GM19239 (cell line): ENCODE measurements around the gene SYTL1.

GRCh38 chr1:27300267-27300953 lies 21.6 kb upstream of the TMEM222 start:
- RRBS, result no CpG with 5 or more reads among the region's 5 CpGs

GRCh38 chr1:27306402-27307590 lies 15.2 kb upstream of the TMEM222 start:
- RRBS, result no CpG with 5 or more reads among the region's 13 CpGs

GRCh38 chr1:27341533-27342470 lies at the start of gene SYTL1:
TSS of gene SYTL1 (plus strand) at chr1:27342022.
- RRBS, result 4% methylated on average over 2 of the region's 24 CpGs

DNA sequence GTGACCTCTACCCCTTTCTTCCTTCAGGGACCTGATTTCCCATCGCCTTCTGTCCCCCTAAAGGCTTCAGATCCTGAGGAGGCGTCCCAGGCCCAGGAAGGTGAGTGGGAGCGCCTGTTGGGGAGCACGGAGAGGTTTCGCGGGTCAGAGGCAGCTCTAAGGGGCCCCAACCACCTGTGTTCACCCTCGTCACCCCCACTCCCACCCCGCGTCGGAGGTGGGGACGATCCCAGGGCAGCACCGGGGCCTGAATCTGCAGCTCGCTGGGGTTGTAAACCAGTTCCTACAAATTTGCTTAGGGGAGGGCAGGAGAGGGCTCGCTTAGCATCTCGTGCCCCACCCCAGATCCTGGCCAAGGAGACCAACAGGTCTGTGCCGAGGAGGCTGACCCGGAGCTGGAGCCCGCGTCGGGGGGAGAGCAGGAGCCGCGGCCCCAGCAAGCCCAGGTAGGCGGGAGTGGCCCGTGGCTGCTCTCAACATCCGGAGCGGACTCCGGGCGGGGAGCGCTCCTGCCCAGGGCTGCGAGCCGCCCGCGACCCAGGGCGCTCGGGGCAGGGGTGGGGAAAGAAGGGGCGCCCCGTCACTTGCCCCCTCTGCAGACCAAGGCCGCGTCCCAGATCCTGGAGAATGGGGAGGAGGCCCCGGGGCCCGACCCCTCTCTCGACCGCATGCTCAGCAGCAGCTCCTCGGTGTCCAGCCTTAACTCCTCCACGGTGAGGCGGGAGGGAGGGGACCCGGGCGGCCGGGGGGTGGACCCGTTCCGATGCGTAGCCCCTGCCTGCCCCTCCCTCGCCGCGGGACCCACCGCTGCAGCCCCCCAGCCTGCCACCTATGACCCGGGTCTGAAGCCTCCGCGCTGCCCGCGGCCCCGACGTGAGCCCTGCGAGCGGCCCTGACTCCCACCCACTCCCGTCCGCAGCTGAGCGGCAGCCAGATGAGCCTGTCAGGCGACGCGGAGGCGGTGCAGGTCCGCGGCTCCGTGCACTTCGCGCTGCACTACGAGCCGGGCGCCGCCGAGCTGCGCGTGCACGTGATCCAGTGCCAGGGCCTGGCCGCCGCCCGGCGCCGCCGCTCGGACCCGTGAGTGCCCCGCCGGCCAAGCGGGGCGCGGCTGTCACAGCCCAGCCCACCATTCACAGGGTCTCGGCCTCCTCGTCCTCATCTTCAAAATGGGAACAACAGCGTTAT lies 7.6 kb downstream of the SYTL1 start:
- RRBS, result 47% methylated on average over 30 of the region's 101 CpGs

GRCh38 chr1:27360021-27360976 lies 6.5 kb downstream of the MAP3K6 start:
- RRBS, result 12% methylated on average over 11 of the region's 69 CpGs

- RRBS, result 74% methylated on average over 7 of the region's 25 CpGs
Observed at GRCh38 chr1:27360977-27361425, 5.8 kb downstream of the MAP3K6 start.

DNA sequence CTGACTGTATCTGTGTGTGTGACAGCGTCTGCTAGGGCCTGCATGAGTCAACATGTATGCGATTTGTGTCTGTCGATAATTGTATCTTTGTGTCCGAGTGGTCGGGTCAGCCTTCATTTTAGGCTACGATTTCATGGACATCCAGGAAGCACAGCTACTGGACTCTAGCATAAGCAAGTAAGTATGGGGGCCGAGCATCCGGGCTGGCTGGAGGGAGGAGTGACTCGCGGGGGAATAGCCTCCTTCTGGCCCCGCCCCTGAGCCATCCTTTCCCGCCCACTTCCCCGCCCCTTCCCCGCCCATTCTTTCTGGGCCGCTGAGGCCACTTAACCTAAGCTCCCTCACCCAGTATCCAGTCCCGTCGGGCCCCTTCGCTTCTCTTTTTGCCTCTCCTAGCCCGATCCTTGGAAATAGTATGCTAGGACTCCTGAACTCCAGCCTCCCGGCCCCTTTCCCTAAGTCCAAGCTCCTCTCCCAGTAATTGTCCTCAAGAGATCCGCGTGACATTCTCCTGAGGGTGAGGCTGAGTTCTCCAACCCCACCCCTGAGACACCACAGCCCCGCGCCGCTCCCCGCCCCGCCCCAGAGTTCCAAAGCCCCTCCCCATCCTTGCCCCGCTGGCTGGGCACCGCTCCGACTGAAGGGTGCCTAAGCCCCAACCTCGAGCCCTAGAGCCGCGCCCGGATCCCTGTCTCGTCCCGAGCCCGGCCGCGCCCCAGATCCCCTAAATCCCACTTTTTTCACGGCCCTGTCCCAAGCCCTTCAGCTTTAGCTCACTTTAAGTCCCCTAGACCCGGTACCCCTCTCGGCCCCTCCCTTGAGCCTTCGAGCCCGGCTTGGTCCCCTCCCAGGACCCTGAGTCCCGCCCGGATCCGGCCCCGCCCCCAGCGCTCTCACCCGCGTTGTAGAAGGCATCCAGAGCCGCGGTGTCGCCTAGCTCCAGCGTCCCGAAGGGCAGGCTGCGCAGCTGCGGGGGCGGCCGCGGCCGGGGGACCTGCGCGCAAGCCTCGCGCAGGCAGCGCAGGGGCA lies 1.1 kb downstream of the MAP3K6 start:
- RRBS, result 4% methylated on average over 10 of the region's 67 CpGs

DNA sequence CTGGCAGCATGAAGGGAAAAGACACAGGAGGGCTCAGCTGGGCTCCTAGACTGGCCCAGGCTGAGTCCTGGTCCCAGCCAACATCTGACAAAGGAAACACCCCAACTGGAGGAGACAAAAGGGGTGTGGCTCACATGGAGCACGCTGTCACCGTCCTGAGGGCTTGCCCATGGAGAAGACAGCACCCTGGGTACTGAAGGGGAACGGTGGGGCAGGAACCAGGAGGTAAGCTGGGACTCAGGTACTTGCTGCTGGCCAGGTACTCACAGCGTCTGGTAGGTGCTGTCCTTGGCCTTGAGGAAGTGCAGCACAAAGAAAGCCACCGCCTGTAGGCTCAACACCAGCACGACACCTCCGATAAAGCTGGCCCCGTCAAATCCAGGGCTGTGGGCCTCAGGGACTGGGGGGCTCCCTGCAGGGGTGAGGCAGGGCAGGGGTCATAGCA lies 3.3 kb downstream of the CD164L2 start:
- RRBS, result no CpG with 5 or more reads among the region's 8 CpGs

GRCh38 chr1:27400385-27401037 lies 8.1 kb downstream of the GPR3 start:
- RRBS, result no CpG with 5 or more reads among the region's 10 CpGs

DNA sequence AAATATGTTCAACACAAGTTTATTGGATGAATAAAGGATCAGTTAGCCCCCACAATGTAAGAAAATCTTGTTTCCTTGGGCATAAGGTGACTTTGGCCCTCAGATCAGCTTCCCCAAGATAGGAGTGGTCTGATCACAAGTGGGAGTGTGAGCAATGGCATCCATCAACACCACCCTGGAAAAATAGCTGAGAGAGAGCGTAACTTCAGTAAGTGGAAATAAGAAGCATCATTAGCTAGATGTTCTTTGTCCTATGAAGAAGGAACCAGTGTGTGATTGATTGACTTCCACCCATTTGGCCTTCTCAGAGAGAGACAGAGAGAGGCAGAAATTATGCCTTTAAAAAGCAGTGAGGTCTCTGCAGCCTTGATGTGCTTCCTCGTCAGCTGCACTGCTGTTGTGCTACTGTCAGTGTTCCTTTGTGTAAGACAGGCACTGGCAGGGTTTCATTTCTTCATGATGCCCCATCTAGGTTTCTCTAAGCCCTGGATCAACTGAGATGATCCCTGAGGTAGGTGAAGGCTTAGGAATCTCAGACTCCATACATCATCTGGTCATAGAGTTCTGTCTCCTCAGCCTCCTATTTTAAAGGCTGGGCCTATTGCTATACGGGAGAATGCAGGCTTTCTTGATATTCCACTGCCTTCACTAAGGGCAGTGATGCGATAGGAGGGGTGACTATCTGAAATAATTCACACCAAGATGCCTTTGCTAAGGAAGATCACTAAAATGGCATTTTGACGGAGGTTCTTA lies 34.9 kb downstream of the GPR3 start:
- RRBS, result no CpG with 5 or more reads among the region's 5 CpGs

DNA sequence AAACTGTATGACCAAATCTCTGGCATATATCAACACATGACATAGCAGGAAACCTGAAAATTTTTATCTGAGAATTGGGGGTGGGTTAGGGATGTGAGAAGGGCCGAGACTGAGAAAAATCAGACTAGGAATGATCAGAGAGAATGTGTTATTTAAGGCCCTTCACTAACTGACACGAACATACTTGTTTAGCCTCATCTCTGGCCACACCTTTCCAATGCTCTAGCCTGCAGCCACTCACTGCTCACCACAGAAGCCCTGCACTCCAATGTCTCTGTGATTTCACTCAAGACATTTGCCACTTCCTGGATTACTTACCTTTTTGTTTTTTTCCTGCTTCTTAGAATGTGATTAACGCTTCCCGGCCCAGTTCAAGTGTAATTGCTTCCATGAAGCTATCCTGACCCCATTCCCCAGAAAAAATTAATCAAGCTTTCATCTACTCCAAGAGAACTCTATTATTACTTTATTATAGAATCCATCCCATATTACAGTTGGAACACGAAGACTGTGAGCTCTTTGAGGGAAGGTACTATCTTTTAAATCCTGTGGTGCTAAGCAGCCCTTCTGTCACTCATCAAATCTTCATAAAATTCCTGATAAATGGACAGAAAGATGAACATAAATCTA lies 34.5 kb downstream of the WASF2 start:
- RRBS, result no CpG with 5 or more reads among the region's 5 CpGs

GRCh38 chr1:27490450-27490805 lies 461 bp upstream of the WASF2 start:
- RRBS, result 4% methylated on average over 3 of the region's 10 CpGs

GRCh38 chr1:27526809-27527706 lies 37.1 kb upstream of the WASF2 start:
- RRBS, result no CpG with 5 or more reads among the region's 24 CpGs

DNA sequence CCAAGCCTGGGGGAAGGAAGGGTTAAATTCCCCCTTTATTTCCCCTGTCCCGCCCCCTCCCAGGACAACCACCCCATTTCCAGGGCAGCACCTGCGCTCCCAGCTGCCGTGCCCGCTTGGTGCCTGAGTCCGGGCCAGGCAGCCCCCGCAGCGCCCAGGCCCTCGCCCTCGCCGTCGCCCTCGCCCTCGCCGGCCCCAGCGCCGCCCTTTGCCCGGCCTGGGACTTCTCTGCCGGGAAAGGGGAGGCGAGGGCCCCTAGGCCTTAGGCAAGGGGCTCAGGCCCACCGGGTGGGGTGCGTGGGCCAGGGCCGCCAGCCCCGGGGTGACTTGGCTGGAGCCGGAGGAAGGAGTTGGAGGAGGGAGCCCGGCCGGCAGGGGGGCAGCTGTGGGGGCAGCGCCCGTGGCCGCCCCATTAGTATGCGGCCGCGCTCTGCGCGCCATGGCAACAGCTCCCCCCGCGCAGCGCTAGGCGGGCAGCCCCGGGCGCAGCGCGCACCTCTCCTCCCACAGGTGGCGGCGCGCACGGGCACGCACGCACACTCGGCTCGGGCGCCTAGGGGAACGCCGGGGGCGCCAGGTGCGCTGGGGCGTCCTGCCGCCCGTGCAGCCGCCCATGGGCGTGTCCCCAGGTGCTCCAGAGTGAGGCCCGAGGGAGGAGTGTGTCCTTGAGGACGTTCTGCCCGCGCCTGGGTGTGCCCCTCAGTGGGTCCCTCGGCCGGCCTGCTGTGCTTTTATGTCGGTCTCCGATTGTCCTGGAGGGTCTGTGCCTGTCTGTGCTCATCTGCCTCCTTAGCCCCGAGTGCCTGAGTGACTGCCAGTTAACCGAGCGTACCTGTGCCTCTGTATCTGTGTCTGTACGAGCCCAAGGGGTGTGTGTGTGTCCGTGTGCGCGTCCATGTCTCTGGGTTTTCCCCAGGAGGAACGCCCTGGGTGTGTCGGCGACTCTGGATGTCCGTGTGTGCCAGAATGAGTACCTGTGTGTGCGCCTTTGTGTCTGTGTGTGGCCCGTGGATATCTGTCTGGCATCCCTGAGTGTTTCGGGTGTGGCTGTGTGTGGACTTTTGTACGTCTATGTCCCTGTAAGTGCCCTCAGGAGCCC lies 38.1 kb upstream of the WASF2 start:
- RRBS, result 4% methylated on average over 24 of the region's 83 CpGs

DNA sequence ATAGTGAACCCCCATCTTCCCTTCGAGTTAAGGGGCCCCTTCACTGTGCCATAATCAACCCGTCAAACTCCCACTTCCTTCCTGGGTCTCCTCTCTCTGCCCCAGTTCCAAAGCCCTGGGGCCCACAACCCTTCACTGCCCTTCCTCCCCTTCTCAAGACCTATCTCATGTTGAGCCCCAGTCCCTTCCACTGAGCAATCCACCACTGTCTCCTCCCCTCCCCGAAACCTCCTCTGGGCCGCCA lies 42.1 kb upstream of the WASF2 start:
- RRBS, result no CpG with 5 or more reads among the region's 4 CpGs

GRCh38 chr1:27532428-27532830 lies 42.5 kb upstream of the WASF2 start:
- RRBS, result 78% methylated on average over 1 of the region's 9 CpGs

GRCh38 chr1:27569014-27569425 lies 34.9 kb downstream of the AHDC1 start:
- RRBS, result no CpG with 5 or more reads among the region's 3 CpGs

- RRBS, result no CpG with 5 or more reads among the region's 1 CpG
Observed at GRCh38 chr1:27571048-27571158, 33.0 kb downstream of the AHDC1 start.

DNA sequence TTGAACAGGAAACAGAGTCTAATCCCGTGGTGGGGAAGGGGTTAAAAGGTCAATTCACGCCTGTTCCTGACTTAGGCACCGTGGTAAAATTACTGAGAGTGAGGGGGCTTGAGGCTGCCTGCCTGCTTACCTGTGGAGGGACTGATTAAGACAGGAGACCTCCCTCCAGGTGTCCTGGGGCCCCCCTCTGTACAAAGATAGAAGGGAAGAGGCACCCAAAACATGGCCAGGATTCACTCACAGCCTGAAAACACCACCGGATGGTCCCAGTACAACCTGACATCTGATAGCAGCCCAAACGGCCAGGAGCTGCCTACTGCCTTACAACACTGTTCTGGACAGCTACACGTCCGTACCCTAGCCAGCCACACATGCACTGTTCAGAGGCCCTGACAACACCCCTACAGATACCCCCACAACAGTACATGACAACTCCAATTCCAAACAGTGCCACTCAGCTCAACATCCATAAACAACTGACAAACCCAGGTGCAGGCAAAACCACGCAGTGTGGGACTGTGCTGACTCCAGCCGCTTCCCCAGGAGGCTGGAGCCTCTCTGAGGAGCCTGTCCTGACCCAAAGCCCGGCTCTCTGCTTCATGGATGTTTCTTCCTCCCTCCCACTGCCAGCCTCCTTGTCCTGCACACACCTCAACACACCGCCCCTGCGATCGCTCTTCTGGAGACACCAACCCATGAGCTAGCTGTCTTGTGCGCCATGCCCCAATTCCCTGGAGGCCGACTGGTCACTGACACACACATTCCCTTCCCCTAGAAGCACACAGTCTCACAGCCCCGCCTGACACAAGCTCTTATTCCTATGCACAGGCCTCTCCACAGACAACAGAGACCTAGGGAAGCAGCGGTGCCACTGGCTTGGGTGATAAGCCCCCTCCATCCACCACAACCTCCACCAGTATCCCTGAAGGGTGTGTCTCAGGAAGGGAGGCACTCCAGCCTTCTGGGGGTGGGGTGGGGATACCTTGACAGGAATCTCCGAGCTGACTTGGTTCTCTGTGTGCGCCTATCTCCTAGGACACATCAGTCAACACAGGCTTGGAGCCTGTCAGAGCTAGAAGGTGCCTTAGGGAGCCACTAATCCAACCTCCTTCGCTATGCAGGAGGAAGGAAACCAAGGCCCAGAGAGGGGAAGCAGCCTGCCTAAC lies 31.4 kb downstream of the AHDC1 start:
- RRBS, result no CpG with 5 or more reads among the region's 20 CpGs

DNA sequence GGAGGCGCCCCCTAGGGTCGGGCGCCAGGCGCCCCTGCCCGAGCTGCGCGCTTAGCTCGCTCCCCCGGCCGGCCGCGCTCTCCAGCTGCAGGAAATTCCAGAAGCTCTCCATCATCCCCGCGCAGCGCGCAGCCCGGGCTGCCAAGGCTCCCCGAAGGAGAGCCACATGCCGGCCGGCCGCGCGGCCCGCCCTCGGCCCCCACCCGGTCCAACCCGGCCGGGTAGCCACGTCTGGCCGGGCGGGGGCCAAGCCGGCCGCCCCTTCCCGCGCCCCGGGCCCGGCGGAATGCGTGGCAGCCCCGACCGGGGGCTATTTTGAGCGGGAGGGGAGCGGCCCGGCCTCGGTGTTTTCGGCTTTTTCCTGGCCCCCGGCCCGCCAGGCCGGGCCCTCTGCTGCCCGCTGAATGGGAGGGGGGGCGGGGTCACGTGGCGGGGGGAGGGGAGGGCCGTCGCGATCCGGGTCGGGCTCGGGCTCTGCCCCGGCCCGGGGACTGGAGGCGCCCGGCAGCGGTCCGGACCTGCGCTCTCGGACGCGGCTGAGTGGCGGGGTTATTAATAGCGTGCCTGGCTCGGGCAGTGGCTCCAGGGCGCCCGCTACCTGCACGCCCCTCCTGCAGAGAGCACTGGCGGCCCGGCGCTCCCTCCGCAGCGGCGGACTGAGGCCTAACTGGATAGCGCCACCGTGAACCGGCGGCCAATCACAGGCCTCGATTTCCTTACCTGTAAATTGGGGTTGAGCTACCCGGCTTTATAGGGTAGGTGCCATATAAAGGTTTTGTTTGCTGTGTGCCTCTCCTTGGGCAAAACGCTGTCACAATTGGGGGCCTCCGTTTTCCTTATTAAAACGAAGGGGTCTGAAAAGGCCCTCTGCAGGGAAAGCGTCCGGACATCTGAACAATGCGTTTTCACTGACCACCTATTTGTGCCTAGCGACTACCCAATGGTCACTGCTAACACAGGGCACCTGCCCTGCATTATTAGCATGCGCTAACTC lies 28.2 kb downstream of the AHDC1 start:
- RRBS, result 4% methylated on average over 24 of the region's 95 CpGs